Amniotic epithelial cell (primary cell): ENCODE results near the genes SPINK2, GNRHR and CSN1S1.

GRCh38 chr4:56215851-56216416, 167.0 kb downstream of the CRACD start:
- RRBS: no CpG with 5 or more reads among the region's 4 CpGs

- RRBS: no CpG with 5 or more reads among the region's 6 CpGs
Observed at GRCh38 chr4:56241355-56241858, 145.9 kb downstream of the AASDH start.

DNA sequence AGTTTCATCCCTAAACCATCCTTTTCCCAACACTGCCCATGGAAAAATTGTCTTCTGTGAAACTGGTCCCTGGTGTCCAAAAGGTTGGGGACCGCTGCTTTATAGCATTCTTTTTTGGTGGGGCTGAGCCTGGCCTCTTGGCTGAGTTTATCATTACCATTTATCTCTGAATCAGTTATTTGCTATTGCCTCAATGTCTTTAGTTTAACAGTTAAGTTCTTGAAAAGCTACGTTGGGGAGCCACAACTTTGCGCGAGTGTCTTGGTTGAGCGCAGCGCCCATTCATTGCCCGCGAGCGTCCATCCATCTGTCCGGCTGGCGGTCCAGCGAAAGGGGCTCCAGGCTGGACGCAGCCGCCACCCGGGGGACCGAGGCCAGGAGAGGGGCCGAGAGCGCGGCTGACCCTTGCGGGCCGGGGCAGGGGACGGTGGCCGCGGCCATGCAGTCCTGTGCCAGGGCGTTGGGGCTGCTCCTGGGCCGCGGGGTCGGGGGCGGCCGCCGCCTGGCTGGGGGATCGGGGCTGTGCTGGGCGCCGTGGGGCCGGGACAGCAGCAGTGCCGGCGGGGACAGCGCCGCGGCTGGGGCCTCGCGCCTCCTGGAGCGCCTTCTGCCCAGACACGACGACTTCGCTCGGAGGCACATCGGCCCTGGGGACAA, 61.9 kb downstream of the THEGL start:
- RRBS: 19% methylated on average over 6 of the region's 48 CpGs

- RRBS: no CpG with 5 or more reads among the region's 55 CpGs
Observed at GRCh38 chr4:56821193-56821920, at the start of gene SPINK2. Gene SPINK2 (minus strand): TSS chr4:56821701.

GRCh38 chr4:57030955-57031458, 52.3 kb downstream of the POLR2B start:
- RRBS: no CpG with 5 or more reads among the region's 3 CpGs

GRCh38 chr4:57101858-57102834, 8.0 kb downstream of the IGFBP7 start:
- RRBS: no CpG with 5 or more reads among the region's 6 CpGs

- RRBS: 3% methylated on average over 9 of the region's 48 CpGs
Observed at GRCh38 chr4:61201178-61202001, 1.3 kb downstream of the ADGRL3 start.

- RRBS: 3% methylated on average over 7 of the region's 54 CpGs
Observed at GRCh38 chr4:61202259-61203008, 2.3 kb downstream of the ADGRL3 start.

GRCh38 chr4:61545792-61546415, 345.8 kb downstream of the ADGRL3 start:
- RRBS: no CpG with 5 or more reads among the region's 7 CpGs

DNA sequence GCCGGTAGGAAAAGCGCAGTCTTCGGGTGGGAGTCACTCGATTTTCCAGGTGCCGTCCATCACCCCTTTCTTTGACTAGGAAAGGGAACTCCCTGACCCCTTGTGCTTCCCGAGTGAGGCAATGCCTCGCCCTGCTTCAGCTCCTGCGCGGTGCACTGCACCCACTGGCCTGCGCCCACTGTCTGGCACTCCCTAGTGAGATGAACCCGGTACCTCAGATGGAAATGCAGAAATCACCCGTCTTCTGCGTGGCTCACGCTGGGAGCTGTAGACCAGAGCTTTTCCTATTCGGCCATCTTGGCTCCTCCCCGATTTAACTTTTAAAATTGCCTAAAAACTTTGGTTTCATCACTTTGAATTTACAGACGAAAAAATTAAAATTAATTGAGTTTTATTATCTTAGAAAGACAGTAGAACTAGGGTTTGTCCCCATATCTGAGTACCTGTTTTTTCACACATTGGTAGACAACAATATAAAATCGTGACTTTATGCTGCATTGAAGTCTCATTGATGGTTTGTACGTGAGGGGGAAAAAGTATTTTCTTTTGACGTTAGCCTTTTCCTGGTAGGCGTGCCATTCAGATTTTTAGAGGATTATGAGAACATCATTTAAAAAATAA, 447.0 kb downstream of the ADGRL3 start:
- RRBS: no CpG with 5 or more reads among the region's 21 CpGs

DNA sequence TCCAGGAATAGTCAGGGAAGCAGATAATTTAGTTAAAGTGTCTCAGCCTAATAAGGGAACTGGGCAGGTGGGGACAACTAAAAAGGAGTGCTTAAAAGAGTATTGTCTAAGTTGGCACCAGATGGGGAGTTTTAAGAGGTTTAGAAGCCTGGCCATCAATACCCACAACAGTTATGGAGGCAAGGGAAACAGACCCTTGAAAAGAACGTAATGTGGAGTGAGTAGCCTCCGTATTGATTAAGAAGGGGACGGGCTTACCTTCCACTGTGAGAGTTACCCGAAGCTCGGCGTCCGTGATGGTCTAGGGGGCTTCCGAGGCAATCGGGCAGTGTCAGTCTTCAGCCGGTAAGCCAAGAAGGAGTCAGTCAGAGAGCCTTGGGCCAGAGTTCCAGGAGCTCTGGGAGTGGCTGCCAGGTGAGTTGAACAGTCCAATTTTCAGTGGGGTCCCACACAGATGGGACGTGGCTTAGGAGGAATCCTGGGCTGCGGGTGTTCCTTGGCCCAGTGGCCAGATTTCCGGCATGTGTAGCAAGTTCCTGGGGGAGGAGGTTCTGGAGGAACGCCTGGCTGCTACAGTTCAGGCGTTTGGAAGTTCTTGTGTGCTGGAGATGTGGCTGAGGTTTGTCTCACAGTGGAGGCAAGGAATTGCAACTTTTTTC, 567.2 kb downstream of the ADGRL3 start:
- RRBS: no CpG with 5 or more reads among the region's 15 CpGs

- RRBS: no CpG with 5 or more reads among the region's 2 CpGs
Observed at GRCh38 chr4:67581518-67581854, 23.0 kb downstream of the STAP1 start.

GRCh38 chr4:67754160-67754659, at the start of gene GNRHR:
Gene GNRHR (minus strand): TSS chr4:67754388.
- RRBS: no CpG with 5 or more reads among the region's 6 CpGs

- RRBS: no CpG with 5 or more reads among the region's 6 CpGs
Observed at GRCh38 chr4:68313345-68313622, 36.6 kb downstream of the YTHDC1 start.

DNA sequence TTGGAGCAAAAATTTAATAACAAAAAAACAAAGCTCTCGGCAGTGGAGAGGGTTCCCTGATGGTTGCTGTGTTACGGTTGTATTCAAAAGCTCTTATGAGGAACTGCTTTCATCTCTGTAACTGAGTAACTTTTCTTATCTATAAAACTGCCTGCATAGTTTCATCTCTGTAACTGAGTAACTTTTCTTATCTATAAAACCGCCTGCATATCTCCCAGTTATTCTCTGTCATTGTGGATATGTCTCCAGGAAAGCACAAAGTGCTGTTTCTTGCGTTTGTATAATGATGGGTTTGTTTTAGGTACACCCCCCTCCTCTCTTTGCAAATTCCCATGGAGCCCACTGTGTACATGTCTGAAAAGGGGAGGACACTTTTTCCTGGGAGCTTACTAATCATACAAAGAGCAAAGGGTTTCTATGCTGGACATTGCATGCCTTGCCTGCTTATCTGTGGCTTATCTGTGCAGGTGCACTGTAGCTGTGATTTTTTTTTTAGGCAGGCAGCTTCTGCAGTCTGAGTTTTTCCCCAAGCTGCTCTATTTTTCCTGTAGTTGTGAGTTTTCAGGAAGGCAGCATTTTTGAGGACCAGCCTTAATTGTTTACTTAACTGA, 62.6 kb upstream of the UGT2B15 start:
- RRBS: no CpG with 5 or more reads among the region's 4 CpGs

DNA sequence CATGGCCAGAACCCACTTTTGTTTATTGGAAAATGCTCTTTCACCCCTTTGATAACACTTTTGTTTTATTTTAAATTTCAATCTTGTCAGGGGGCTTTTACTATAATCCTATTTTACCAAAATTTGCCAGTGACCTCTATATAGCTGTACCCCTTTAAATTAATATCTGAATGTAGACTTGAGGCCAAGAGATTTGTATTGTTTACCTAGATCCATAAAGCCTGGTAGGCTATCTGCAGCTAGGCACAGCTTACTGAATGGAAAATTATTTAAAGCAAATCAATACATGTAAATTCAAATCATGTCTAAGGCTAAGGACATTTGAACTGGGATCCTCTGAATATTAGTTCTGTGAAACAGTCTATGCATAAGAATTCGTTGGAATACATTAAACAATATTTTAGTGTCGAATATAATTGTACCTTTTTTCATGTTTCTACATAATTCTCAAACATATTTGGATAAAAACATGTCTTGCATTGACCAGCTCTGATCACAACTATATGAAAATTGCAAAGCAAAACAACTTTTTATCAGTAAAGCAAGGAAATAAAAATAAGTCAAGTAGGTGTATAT, 1.6 kb downstream of the UGT2A3 start:
- RRBS: no CpG with 5 or more reads among the region's 2 CpGs

- RRBS: 71% methylated on average over 1 of the region's 14 CpGs
Observed at GRCh38 chr4:69430785-69431322, 64.9 kb downstream of the UGT2B4 start.

DNA sequence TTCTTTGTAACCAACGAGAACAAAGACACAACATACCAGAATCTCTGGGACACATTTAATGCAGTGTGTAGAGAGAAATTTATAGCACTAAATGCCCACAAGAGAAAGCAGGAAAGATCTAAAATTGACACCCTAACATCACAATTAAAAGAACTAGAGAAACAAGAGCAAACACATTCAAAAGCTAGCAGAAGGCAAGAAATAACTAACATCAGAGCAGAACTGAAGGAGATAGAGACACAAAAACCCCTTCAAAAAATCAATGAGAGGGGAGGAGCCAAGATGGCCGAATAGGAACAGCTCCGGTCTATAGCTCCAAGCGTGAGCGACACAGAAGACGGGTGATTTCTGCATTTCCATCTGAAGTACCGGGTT, 10.7 kb upstream of the UGT2A1 start:
- RRBS: no CpG with 5 or more reads among the region's 7 CpGs

DNA sequence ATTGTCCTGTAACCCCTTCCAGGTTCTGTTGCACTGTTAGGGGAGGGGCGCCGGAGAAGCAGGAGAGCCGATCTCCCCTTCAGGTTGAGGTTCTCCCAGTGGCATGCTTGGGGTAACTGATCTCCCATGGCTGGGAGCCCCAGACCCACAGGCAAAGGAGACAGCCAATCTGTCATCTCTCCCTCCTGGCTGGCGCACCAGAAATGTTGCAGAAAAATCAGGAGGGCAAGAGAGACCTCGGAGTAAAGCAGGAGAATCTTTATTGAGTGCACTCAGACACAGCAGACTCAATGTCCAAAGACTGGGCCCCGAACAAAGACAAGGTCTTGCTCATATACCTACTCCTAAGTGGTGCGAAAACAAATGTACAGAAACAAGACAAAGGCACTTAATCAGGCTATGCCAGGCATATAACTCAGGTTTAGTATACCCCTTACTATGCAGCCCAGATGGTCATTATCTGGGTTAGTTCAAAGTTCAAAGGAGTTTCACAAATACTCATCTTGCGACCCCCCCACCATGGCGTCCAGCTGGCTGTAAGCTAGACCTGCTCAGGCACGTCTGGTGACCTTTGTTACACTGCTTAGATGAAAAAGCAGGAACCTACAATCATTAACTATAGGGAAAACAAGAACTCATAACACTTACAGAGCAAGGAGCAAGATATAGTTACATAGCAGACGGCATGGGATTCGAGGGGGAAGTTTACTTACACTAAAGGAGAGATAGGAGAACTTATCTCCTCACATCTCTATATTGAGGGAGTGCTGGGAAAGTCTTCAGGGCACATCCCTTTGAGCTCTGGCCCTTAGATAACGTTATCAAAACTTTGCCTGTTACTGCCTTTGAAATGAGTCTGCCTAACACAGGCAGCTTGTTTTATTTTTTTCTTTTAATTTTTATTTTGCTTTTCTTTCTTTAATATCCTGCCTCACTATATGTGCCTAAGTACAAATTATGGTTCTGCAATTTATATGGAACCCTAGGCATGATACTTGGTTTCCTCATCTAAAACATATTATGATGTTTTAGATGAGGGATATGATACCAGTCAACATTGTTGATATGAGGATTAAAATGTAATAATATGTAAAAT, 27.4 kb downstream of the SULT1E1 start:
- RRBS: no CpG with 5 or more reads among the region's 13 CpGs

GRCh38 chr4:69930853-69931205, at the start of gene CSN1S1:
Gene CSN1S1 (plus strand): TSS chr4:69931068.
- RRBS: no CpG with 5 or more reads among the region's 3 CpGs